ENCODE measurements around the genes ART4 and ARHGDIB.

DNA sequence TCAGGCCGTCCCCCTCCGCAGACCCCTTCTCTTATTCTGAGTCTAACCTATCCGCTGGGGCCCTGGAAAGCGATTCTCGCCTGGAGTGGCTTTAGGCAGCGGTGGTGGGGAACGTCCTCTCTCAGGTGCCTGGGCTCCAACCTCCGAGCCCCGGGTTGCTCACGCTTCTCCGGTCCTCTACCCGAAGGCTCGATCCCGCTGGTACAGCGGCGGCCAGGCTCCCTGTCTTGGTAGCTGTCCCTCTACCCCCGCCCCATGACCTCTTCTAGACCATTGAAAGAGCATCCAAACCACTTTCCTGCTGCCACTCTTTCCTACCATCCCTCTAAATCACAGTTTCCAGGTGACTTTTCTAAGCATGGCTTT is 522 bp upstream of the HEBP1 start:
- PRO-cap, result bidirectional peak, plus-strand start at position 304 of the sequence, minus-strand start at position 267 of the sequence
CAGE:
- cytosol, long polyA minus RNA, result no peak
- cytosol, long polyA plus RNA, result no peak
- long polyA plus RNA, result no peak
- nucleus, long polyA minus RNA, result no peak
- nucleus, long polyA plus RNA, result no peak

DNA sequence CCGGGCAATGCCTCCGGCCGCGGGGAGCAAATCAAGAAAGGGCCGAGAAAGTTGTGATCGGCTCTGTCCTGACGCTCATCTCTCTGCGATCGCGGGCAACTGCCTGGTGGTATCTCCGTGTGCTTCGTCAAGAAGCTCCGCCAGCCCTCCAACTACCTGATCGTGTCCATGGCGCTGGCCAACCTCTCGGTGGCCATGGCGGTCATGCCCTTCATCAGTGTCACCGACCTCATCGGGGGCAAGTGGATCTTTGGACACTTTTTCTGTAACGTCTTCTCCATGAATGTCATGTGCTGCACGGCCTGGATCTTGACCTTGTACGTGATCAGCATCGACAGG is 1.6 kb upstream of the HEBP1 start:
- PRO-cap, result unidirectional peak, minus-strand start at position 105 of the sequence
CAGE:
- cytosol, long polyA minus RNA, result no peak
- cytosol, long polyA plus RNA, result no peak
- long polyA plus RNA, result no peak
- nucleus, long polyA minus RNA, result no peak
- nucleus, long polyA plus RNA, result no peak

- PRO-cap, result no peak
CAGE:
- cytosol, long polyA minus RNA, result no peak
- cytosol, long polyA plus RNA, result no peak
- long polyA plus RNA, result no peak
- nucleus, long polyA minus RNA, result no peak
- nucleus, long polyA plus RNA, result no peak
Measured at GRCh38 chr12:13066953-13067500, 22.8 kb downstream of the FAM234B start.

DNA sequence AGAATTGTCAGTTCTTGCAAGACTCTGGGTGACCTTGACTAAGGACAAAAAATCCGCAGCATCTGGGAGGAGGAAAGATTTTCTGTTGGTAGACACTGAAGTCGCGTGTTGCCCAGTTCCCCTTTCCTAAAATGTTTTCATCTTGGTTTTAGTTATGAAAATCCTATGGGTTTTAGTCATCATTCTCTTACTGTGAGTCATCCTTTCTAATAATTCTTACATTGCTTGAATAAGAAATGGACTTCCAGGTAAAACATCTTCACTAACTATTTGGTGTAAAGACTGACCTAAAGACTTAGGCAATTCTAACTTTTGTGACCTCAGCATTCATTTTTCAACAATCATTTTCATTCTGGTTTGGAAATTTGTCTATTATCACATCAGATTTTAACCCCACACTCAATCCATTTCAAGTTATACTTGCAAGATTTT is 9.0 kb downstream of the GSG1 start:
- PRO-cap, result no peak
CAGE:
- cytosol, long polyA minus RNA, result no peak
- cytosol, long polyA plus RNA, result no peak
- long polyA plus RNA, result no peak
- nucleus, long polyA minus RNA, result no peak
- nucleus, long polyA plus RNA, result no peak

DNA sequence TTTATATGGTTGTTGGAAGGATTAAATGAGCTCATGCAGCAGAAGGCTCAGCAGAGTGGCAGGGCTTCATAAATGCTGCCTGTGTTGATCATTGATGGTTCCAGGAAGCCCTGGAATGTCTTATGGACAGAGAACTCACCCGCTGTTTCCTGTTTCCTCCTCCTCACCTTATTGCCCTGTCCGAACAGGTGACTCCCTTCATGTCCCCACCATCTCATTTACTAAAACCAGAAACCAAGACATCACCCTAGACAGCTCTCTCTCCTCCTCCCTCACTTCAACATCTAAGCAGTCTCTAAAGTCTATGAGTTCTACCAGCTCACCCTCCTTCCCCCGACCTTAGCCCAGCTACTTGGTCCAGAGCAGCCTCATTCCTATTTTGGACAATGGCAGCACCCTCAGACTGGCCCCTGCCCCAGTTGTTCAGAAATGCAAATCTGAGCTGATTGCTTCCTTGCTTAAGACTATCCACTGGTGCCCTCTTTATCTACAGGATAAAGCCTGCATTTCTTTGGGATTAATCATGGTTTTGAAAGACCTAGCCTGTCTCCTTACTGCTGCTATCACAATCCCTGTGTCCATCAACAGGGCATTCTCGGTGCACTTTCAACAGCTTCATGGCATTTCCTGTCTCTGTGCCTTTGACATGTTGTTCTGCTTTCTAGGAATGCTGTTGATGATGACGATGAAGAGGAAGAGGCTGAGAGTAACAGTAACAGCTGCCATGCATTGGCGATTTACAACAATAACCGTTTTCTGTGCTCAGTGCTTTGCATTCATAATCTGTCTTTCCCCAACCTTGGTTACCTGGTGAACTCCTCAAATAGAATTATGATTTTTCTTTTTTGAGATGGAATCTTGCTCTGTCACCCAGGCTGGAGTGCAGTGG is 21.5 kb upstream of the GSG1 start:
- PRO-cap, result unidirectional peak, minus-strand start at position 286 of the sequence; unidirectional peak, minus-strand start at position 344 of the sequence; bidirectional peak, plus-strand start at position 673 of the sequence, minus-strand start at position 430 of the sequence
CAGE:
- cytosol, long polyA minus RNA, result no peak
- cytosol, long polyA plus RNA, result no peak
- long polyA plus RNA, result no peak
- nucleus, long polyA minus RNA, result start-site peak on the minus strand centred at position 362 of the sequence, 155 bp wide, 61 reads
- nucleus, long polyA plus RNA, result no peak

GRCh38 chr12:13208259-13208575 is 11.7 kb downstream of the EMP1 start:
- PRO-cap, result no peak
CAGE:
- cytosol, long polyA minus RNA, result no peak
- cytosol, long polyA plus RNA, result no peak
- long polyA plus RNA, result no peak
- nucleus, long polyA minus RNA, result no peak
- nucleus, long polyA plus RNA, result no peak

- PRO-cap, result no peak
CAGE:
- cytosol, long polyA minus RNA, result no peak
- cytosol, long polyA plus RNA, result no peak
- long polyA plus RNA, result no peak
- nucleus, long polyA minus RNA, result no peak
- nucleus, long polyA plus RNA, result no peak
Measured at GRCh38 chr12:13214632-13215489, 18.3 kb downstream of the EMP1 start.

DNA sequence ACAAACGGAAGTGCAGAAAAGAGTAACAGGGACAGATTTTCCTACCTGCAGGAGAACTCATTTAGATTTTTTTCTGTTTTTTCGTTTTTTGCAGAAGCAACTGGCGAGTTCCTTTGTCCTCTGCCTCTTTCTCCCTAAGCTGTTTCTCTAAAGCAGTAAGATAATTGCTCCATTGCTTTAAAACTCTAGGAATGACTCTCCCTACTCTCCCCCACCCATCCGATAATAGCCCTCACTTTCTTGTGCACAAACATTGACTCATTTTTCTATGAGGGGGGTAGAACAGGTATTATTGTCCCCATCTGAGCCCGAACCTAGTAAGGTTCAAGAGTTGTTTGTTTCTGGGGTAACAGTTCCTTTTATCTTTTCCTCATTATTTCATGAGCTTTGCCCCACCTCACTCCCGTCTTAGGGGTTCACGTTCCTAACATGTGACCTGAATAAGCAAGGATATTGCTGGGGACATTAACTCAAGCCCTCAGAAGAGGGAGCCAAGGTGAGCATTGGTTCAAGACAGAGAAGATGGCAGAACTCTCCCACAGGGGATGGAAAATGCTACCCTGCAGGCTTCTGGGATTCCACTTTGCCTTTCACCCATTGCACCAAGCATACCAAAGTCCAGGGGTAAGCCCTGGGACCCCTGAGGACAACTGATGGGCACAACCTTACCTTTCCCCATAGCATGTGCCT is 190.6 kb downstream of the EMP1 start:
- PRO-cap, result no peak
CAGE:
- cytosol, long polyA minus RNA, result no peak
- cytosol, long polyA plus RNA, result no peak
- long polyA plus RNA, result no peak
- nucleus, long polyA minus RNA, result no peak
- nucleus, long polyA plus RNA, result no peak

- PRO-cap, result no peak
CAGE:
- cytosol, long polyA minus RNA, result no peak
- cytosol, long polyA plus RNA, result no peak
- long polyA plus RNA, result no peak
- nucleus, long polyA minus RNA, result no peak
- nucleus, long polyA plus RNA, result no peak
Measured at GRCh38 chr12:14239916-14240766, 125.3 kb upstream of the ATF7IP start.

DNA sequence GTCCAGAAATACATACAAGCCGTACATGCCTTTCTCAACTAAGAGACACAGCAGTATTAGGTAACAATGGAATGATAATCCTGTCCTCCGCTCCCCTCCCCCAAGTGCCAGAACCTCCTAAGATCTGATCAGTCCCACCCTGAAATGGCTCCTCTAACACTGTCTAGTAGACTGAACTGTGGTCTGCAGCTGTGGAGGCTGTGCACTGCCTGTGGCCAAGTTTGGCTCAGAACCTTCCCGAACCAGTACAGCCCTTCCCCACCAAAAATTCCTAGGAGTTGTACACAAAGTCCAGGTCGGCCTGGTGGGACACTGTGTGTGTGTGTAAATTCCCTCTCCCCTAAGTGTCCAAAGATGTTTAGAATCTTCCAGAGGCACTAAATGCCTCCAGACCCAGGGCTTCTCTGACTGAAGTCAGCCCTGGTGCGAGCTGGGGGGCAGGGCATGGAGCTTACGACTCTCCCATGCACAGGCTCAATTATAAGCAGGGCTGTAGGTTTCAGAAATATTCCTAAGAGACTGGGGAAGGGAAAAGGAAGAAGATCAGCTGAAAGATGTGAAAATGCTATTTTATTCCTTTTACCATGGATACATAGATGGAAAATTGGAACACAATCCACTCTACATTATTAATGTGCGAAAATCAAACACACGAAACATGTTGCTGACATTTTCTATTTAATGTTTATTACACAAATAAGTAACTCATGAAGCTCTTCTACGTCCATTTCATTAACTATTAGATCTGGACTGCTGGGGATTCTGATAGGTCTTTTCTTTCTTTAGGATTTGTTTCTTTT is 106.9 kb upstream of the ATF7IP start:
- PRO-cap, result no peak
CAGE:
- cytosol, long polyA minus RNA, result no peak
- cytosol, long polyA plus RNA, result no peak
- long polyA plus RNA, result no peak
- nucleus, long polyA minus RNA, result no peak
- nucleus, long polyA plus RNA, result no peak

DNA sequence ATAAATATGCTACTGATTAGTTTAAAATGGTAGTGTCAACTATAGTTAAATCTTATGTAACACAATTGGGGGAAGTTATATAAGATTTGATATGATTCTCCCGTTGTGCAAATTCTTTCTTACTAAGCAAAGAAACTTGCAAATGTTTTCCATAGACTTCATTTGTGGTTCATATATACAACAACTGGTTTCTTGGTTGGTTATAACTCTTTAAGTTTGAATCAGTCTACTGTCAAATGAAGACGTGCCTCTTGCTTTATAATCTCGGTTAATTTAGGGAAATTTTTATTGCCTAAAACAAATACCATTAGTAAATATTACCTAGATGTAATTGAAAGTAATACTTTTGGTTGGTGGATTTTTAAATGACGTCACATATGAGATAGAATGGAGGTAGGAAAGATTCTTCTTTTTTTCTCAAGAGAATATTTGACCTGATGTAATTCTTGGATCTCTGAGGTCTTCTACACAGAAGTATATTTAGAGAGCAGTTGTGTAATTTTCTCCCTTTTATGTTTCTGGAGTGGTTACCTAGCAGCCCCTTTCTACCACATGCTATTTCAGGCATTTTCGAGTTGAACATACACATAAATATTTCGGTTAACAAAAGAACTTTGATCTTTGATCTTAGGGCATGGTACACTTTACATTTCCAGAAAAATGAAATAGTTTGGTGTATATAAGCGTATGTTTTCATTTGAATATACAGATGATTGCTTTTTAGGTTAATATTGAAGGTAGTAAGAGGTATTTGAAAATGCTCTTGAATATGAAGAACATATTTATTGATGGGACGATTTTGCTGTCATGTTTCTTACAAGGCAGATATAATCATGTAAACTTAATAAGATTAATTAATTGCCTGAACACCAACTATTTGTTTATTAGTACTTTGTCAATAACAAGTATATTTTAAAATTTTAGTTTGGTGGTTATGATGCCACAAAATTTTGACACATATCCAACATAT is 1.8 kb downstream of the ATF7IP start:
- PRO-cap, result no peak
CAGE:
- cytosol, long polyA minus RNA, result no peak
- cytosol, long polyA plus RNA, result no peak
- long polyA plus RNA, result no peak
- nucleus, long polyA minus RNA, result no peak
- nucleus, long polyA plus RNA, result no peak

DNA sequence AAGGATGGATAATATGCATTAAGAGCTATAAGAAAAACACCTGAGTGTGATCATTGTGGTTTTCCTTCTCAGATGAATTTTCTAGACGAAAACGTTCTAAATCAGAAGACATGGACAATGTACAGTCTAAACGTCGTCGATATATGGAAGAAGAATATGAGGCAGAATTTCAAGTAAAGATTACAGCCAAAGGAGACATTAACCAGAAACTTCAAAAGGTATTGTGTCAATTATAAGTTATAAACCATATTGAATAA is 70.5 kb downstream of the ATF7IP start:
- PRO-cap, result no peak
CAGE:
- cytosol, long polyA minus RNA, result no peak
- cytosol, long polyA plus RNA, result no peak
- long polyA plus RNA, result no peak
- nucleus, long polyA minus RNA, result no peak
- nucleus, long polyA plus RNA, result no peak

DNA sequence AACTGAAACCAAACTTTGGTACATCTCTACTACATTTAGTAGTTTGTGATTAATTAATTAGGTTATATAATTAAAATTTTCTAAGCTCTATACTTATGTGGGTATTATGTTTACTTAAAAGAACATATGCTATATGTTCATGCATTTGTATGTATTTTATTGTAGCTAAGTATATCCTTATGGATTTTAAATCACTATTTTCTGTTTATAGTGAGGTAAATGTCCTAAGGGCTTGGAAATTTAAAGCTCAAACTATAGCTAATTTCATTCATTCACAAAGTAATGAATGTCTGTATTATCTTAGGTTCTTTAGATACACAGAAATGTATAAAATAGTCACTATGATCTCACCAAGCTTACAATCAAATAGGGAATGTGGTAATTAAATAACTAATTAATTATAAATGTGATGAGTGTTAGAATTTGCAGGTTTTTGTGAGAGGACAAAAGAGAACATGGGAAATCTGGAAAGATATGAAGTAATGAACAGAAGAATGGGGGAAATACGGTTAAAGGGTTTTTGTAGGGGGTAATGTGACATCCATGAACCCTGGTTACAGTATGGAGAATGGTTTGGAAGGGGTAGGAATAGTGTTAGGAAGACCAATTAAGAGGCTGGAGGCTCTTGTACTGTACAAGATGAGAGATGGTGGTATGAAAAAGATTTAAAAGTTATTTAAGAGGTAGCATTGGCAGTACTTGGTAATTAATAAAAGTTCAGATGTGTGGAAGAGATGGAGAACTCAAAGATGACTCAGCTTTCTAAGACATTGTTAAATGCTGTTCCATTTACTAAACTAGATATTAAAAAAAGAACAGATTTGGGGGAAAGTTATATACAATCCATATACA is 97.9 kb downstream of the ATF7IP start:
- PRO-cap, result no peak
CAGE:
- cytosol, long polyA minus RNA, result no peak
- cytosol, long polyA plus RNA, result no peak
- long polyA plus RNA, result no peak
- nucleus, long polyA minus RNA, result no peak
- nucleus, long polyA plus RNA, result no peak

DNA sequence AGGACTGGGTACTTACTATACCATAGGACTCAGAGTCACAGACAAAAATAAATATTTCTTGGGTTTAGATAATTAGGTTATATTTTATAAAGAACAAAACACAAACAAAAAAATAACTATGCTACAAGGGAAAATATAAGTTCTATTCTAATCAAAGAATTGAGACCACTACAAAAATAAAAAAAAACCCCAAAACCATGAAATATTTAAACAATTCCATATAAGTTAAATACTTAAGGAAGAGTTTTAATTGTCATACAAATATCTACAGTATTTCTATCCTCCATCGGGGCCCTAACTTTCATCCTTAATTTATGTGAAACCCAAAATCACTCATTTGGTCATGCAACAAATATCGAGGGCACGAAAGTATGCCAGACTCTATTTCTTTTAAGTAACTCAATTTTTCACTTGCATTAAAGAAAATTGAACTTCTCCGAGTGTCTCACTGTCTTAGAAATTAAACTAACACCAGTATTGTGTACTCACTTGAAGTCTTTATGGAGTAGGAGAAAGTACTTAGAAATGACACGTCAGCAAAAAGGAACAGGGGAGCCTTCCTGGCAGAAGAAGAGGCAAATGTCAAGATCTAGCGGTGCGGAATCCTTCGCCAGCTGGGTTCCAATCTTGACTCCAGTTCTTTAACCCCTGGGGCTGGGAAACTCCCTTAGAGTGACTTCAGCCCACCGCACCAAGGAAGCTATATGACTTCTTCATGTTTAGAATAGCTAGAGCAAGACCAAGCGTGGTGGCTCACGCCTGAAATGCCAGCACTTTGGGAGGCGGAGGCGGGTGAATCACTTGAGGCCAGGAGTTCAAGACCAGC is 2.3 kb downstream of the H4C16 start:
- PRO-cap, result no peak
CAGE:
- cytosol, long polyA minus RNA, result no peak
- cytosol, long polyA plus RNA, result no peak
- long polyA plus RNA, result no peak
- nucleus, long polyA minus RNA, result no peak
- nucleus, long polyA plus RNA, result no peak

DNA sequence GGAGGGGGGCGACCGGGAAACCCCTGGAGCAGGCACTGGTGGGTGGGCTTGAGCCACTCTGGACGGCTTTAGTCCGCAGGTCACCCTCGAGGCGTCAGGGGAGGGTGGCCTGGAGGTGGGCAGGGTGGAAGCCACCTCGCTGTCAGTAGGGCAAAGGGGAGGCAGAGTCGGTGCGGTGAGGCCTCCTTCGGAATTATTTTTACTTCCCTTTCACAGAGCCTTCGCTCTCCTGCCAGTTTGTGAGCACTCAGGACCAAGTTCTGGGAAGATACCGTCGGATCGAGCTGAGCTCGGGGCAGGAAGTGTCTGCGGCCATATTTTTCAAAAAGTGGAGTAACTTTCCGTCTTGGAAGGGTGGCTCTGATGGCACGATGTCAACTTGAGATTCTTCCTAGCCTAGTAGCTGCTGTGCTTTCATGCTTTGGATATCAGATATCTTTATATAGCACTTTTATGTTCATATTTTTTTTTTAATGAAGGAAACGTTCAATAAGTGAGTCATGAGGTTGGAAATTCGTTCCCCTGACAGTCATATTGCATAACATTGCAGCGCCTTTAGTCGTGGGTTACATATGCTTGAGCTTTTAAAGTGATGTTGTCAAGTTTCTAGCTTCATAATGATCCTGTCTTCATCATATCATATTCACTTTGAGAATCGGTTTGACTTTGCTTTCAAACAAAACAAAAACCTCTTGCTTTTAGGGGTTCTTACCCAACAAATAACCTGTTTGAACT is 1.0 kb downstream of the H2AJ start:
- PRO-cap, result bidirectional peak, plus-strand start at position 344 of the sequence, minus-strand start at position 262 of the sequence
CAGE:
- cytosol, long polyA minus RNA, result no peak
- cytosol, long polyA plus RNA, result no peak
- long polyA plus RNA, result no peak
- nucleus, long polyA minus RNA, result no peak
- nucleus, long polyA plus RNA, result no peak

GRCh38 chr12:14842811-14843979 is at the start of gene ART4:
ART4 (minus strand) TSS chr12:14843526.
- PRO-cap, result bidirectional peak, plus-strand start at chr12:14843577, minus-strand start at chr12:14843533
CAGE:
- cytosol, long polyA minus RNA, result start-site peak on the minus strand at chr12:14843260-14843347, 34 reads; start-site peak on the minus strand at chr12:14843438-14843581, 455 reads
- cytosol, long polyA plus RNA, result start-site peak on the minus strand at chr12:14843090-14843579, 1,110 and 1,236 reads in 2 replicates
- long polyA plus RNA, result start-site peak on the minus strand at chr12:14843124-14843533, 1,720 and 2,556 reads in 2 replicates
- nucleus, long polyA minus RNA, result start-site peak on the minus strand at chr12:14843105-14843574, 4,181 reads; start-site peak on the plus strand at chr12:14843668-14843705, 11 reads
- nucleus, long polyA plus RNA, result start-site peak on the minus strand at chr12:14843186-14843506, 1,109 and 1,124 reads in 2 replicates

GRCh38 chr12:14921075-14921710 is 17.1 kb downstream of the ERP27 start:
- PRO-cap, result no peak
CAGE:
- cytosol, long polyA minus RNA, result no peak
- cytosol, long polyA plus RNA, result no peak
- long polyA plus RNA, result no peak
- nucleus, long polyA minus RNA, result no peak
- nucleus, long polyA plus RNA, result no peak

DNA sequence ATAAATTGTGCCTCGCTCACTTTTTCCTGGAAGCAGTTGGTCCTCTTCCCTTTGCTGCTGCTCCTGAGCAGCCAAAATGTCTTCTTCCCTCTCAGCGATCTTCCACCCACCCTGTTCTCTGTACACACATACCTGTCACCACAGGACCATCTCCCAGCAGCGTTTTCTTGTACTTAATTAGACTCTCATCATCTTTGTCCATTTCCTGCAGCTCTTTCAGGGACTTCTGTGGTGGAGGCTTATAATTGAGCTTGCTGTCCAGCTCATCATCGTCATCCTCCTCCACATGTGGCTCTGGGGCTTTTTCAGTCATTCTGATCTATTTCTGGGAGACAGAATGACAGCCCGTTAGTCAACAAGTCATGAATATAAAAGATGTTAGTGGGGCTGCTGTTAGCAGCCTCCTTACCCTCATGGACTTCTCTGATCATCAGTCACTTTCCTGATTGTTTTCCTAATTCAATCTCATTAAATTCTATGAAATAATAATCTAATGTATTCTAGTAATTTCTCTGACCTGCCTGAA is 10.9 kb downstream of the ARHGDIB start:
- PRO-cap, result no peak
CAGE:
- cytosol, long polyA minus RNA, result no peak
- cytosol, long polyA plus RNA, result no peak
- long polyA plus RNA, result no peak
- nucleus, long polyA minus RNA, result no peak
- nucleus, long polyA plus RNA, result no peak

DNA sequence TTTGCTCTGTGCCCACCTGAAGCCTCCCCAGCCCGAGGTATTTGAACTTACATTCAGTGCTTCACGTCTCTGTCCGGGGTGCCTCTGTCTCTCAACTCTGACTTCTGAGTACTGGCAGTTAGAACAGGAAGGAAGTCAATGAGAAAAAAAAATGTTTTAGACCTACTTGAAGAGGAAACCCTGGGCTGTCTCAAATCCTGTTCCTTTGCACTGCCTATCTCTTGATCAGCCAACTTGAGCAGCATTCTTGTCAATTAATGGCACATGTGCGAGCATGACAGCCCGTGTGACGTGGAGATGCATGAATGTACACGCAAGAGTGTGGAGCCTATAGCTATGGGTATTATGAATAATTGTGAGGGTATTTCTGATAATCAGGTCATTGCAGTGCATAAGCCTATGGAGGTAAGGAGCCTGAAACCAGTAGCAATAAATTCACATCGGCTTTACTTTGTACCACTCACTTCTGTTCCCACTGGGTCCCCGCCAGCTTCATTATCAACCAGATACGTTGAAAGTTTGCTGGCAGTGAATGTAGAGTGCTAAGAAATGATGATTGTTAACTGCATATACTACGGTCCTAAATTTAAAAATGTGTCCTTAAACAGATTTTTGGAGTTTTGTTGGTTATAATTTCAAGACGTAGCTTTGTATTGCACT is at the start of gene ARHGDIB:
Gene ARHGDIB (minus strand): TSS at position 116 of the 660 bp plus-strand sequence.
- PRO-cap, result bidirectional peak, plus-strand start at position 459 of the sequence, minus-strand start at position 106 of the sequence
CAGE:
- cytosol, long polyA minus RNA, result start-site peak on the minus strand centred at position 100 of the sequence, 33 bp wide, 6,110 reads
- cytosol, long polyA plus RNA, result start-site peak on the minus strand centred at position 162 of the sequence, 176 bp wide, 15,357 and 13,555 reads in 2 replicates
- long polyA plus RNA, result start-site peak on the minus strand centred at position 100 of the sequence, 52 bp wide, 21,302 and 23,508 reads in 2 replicates
- nucleus, long polyA minus RNA, result start-site peak on the minus strand centred at position 95 of the sequence, 43 bp wide, 6,764 reads
- nucleus, long polyA plus RNA, result start-site peak on the minus strand centred at position 143 of the sequence, 139 bp wide, 7,838 and 7,905 reads in 2 replicates

- PRO-cap, result no peak
CAGE:
- cytosol, long polyA minus RNA, result no peak
- cytosol, long polyA plus RNA, result no peak
- long polyA plus RNA, result no peak
- nucleus, long polyA minus RNA, result no peak
- nucleus, long polyA plus RNA, result no peak
Measured at GRCh38 chr12:15162938-15164019, 57.9 kb downstream of the RERG start.